Mesenchymal stem cell of Wharton's jelly (primary cell): ENCODE measurements around a stretch of chr3.

GRCh38 chr3:190618639-190619034, 104.8 kb downstream of the IL1RAP start:
- CAGE, long polyA plus RNA = no peak

GRCh38 chr3:191215655-191215948, 16.6 kb downstream of the OSTN start:
- CAGE, long polyA plus RNA = no peak

DNA sequence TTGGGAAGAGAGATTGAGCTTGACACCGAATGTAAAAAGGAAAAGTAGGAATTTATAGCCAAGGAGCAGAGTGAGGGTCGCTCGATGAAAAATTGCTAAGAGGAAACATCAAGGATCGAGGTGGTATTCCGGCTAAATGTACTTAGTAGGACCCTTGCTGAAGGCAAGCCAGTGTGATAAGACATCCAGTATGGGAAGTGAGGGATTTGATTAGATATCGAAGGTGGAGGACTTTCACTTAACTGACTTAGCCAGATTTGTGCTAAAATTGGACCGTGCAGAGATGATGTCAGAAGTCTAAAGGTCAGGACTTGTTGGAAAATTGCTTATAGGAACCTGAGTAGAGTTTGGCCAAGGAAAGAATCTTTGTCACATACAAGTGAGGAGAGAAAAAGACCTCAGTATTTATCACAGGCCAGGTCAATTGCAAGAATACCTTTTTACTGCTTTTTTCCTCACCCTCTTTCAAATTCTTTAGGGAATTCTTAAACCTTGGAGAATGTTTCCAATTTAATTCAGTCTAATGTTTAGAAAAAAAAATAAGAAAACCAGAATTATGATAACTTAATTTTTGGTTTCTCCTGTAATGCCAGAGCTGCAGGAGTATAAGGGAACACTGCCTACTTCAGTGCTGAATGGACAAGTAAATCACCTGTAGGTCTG, 30.8 kb upstream of the PYDC2 start:
- CAGE, long polyA plus RNA = no peak

DNA sequence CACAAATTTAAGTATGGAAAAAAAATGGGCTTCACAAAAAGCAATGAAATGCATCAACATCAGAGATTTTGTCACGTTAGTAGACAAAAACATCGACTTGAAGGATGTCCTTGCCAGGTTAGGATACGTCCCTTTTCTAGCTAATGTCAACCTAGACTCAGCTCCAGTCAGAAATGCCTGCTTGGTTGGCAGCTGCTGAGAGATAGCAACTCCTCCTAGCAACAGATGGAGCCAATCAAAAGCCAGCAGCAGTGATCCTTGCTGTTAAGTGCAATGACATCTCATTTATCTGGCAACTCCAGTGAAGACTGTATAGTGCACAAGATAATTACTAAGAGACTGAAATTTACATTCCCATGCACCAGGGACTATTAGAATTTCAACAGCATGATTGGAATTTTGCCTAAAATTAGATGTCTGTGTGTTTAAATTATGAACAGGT, 424.1 kb downstream of the FGF12 start:
- CAGE, long polyA plus RNA = no peak

GRCh38 chr3:193828231-193829129, 235.5 kb downstream of the OPA1 start:
- CAGE, long polyA plus RNA = no peak

GRCh38 chr3:194005074-194005592, 130.8 kb upstream of the HES1 start:
- CAGE, long polyA plus RNA = no peak

DNA sequence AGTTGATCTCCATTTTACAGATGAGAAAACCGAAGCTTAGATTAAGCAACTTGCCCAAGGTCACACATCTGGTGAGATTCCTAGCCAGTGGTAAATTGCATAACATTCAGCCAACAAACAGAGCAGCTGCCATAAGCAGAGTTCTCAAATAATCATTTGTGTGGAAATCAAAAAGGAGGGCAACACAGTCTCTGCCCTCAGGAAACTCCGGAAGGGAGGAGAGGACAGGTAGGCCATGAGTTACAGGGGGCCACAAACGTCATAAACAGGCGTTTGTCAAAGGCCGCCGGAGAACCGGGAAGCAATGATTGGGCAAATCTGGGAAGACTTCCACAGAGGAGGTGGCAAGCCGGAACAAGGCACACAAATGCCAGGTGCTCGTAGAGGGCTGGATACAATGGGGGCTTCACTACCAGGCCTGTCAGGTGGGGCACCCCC, 66.0 kb upstream of the HES1 start:
- CAGE, long polyA plus RNA = no peak

GRCh38 chr3:194082489-194083368, 53.2 kb upstream of the HES1 start:
- CAGE, long polyA plus RNA = no peak

DNA sequence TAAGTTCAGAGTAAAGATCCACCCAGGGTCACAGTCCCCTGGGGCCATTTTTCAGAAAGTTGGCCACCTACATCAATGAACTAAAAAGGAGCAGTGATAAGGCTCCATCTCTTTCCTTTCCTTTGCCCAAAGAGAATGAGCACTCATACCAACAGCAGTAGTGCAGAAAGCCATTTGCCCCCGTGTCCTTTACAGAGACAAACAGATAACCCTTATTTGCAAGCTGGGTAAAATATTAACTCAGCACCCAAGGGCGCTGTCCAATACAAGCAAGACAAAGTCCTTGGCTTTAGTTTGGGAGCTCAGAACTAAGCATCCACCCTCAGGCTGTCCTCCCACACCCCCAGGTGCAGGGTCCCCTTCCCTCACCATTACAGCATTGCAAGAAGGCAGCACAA, 34.4 kb upstream of the HES1 start:
- CAGE, long polyA plus RNA = no peak

- CAGE, long polyA plus RNA = no peak
Observed at GRCh38 chr3:194112711-194113297, 23.1 kb upstream of the HES1 start.

GRCh38 chr3:194134708-194134893, 1.3 kb upstream of the HES1 start:
- CAGE, long polyA plus RNA = no peak

- CAGE, long polyA plus RNA = no peak
Observed at GRCh38 chr3:194134894-194135476, 963 bp upstream of the HES1 start.

GRCh38 chr3:194158850-194159388, 23.0 kb downstream of the HES1 start:
- CAGE, long polyA plus RNA = no peak

- CAGE, long polyA plus RNA = no peak
Observed at GRCh38 chr3:194160707-194161713, 25.1 kb downstream of the HES1 start.

GRCh38 chr3:194176650-194177000, 40.7 kb downstream of the HES1 start:
- CAGE, long polyA plus RNA = no peak

- CAGE, long polyA plus RNA = no peak
Observed at GRCh38 chr3:194212629-194213557, 76.9 kb downstream of the HES1 start.

GRCh38 chr3:194375507-194375972, 6.0 kb upstream of the LRRC15 start:
- CAGE, long polyA plus RNA = no peak

DNA sequence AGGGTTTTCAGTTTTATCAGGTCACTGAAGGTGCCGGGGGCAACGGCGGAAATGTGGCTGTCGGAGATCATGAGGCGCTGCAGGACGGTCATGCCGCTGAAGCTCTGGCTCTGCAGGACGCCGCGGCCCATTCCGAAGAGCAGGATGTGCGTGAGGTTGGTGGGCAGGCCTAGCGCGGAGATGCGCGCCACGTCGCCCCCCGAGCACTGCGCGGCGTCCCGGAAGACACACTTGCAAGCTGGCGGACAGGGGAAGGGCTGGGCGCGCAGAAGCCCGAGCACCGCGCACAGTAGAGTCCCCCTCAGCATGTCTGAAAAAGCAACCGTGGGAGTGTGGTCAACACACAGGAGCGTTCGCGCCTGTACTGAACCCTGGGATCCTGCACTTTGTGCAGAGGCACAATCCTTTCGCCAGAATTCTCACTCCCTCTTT, 1.1 kb downstream of the GP5 start:
- CAGE, long polyA plus RNA = no peak

DNA sequence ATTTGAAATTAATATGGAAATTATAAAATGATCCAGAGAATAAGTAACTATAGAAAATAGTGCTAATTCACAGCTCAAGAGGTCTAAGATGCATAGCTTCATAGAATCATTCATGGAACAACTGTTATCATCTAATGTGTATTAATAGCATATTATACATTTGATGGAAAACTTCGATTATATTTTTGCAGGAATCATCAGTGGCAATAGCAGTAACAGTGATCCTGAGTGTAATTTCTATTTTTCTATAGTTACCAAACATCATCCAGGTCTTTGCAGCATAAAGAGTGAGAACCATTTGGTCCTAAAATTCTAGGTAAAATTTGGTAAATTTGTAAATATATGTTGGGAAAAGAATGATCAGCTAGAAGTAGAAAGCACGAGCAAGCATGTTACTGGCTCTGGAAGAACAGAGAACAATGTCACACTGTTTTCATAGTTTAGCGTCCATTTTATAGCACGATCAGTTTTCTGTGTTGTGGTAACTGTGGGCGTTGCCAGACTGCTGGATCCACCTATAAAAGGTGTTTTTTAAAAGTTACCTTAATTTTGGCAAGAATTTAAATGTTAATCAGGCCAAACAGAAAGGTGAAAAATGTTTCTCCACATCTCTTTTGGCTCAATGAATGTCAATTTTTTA, 5.1 kb upstream of the GP5 start:
- CAGE, long polyA plus RNA = no peak

GRCh38 chr3:194488388-194488643, 1.5 kb upstream of the ATP13A3 start:
- CAGE, long polyA plus RNA = no peak